ENCODE data around the genes RAB6D and MZT2A.

- PRO-cap, 2 experiments = no peak in any of the 2 experiments
These were observed 30.3 kb downstream of the AMER3 start for GRCh38 chr2:130785521-130786201.

GRCh38 chr2:130807605-130808463 lies 28.9 kb upstream of the ARHGEF4 start:
- PRO-cap, 2 experiments = no peak in any of the 2 experiments

DNA sequence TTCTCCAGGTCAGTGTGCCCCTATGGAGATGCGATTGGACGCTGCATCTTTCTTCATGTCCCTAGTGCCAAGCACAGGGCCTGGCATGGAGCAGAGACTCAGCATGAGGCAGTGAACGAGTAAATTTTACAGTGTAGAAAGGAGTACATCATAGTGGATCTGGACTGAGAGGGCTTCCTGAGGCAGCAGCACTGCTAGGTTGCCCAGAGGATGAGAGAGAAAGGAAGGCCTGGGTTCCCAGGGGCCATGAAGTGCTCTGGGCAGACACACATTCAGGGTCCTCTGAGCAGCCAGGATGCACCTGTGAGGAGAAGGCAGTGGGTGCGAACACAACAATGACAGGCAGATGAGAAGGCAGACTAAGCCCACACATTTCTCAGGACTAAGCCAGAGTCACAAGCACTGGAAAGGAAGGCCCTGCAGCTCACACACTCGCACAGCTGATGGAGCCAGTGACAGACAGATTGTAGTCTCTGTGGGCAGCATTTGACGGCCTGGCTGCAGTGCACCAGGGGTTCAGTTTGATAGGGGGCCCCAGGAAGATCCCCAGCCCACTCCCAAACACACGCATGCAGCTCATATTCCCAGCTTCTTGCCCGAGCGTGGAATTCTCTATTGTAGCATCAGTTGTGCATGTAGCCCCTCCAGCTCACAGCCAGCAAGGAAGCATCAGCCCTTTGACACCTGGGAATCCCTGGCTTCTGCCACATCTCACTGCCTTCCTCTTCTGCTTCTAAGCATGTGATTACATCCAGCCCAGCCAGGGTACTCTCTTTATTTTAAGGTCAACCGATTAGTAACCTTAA lies 61.9 kb downstream of the ARHGEF4 start:
- PRO-cap, 2 experiments = no peak in any of the 2 experiments

DNA sequence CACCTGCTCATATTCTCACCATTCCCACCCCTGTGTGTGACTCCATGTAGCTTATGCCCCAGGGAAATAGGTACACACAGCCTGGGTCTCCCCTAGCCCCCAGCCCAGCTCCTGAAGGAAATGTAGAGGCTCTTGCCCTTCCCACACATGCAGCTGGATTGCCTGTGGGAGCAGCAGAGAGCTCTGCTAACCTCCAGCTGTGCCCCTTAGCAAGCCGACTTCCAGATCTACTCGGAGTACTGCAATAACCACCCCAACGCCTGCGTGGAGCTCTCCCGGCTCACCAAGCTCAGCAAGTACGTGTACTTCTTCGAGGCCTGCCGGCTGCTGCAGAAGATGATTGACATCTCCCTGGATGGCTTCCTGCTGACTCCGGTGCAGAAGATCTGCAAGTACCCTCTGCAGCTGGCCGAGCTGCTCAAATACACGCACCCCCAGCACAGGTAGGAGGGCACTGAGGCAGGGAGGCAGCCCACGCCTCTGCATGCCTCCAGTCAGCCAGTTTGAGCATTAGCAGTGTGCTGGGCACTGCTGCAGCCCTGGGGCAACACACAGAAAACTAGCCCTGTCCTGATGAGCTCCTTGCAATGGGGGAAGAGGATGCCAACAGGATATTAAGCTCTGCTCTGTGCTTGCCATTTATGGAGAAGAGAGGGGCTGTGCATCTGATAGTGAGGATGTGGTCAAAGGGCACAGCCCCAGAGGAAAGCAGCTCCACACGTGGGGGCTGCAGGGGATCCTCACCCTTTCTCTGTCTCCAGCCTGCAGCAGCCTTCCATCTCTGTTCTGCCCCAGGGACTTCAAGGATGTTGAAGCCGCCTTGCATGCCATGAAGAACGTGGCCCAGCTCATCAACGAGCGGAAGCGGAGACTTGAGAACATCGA lies 52.0 kb downstream of the FAM168B start:
- PRO-cap, 2 experiments = no peak in any of the 2 experiments

GRCh38 chr2:131081107-131081565 lies 12.1 kb downstream of the FAM168B start:
- PRO-cap, 2 experiments = no peak in any of the 2 experiments

DNA sequence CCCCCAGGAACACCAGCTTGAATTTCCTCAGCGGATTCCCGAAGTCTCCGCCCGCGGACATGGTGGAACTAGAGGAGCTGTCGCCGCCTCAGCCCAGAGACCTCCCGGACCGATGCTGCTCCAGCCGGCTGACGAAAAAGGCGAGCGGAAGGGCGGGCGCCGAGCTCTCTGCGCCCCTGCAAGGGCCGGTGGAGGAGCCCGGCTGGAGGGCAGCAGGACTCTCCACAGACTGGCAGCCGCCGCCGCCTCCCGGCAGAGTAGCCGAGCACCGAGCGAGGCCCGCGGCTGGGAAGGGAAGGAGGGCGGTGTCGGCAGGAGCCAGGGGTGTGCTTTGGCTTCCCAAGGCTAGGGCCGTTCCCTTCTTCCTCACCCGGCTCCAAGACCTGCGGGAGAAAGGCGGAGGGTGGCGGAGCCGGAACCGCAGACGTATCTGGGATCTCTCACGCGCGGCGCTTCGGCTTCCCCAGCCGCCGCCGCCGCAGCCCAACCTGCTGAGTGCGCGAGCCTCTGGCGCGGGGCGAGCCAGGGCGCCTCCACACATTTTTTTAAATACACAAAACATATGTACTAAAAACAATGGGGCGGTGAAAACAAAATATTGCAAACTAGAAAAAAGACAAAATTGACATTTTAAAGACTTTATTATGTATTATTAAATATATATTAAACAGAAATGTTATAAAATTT lies at the start of gene RAB6D:
Gene RAB6D, minus strand, starts transcription at position 509 of the 687 bp plus-strand sequence.
- PRO-cap, 2 experiments = peak in 1 of 2 experiments; most common plus-strand start position 255 of the sequence (in 1); most common minus-strand start position 270 of the sequence (in 1)

GRCh38 chr2:131491899-131492650 lies at the start of gene MZT2A:
TSS of gene MZT2A (minus strand) at chr2:131492397.
- PRO-cap, 2 experiments = peak in 2 of 2 experiments; most common plus-strand start chr2:131492157 (in 1); most common minus-strand start chr2:131492093 (in 1)

DNA sequence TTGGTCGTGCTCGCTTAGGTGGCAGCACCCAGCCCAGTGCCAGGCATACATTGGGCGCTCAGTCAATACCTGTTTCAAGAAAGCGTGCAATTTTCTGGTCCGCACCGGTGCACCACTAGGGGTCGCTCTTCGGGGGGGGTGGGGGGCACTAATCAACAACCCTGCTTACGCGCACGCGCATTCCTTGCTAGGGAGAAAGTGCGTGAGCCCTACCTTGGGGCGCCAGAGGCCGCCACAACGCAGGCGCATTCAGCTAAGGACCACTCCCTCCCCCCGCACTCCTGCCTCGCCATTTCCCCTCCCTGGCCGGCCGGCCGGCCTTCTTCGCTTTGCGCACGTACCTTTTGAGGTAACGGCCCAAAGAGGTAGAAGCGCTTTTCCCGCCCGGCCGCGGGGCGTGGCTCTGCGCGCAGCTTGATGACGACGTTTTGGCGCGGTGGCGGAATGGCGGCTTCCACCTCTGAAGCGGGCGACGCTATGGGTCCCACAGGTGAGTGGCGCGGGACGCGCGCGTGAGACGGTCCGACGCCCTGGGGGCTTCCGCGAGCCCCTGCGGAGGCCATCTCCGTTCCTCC lies 541 bp upstream of the MZT2A start:
- PRO-cap, 2 experiments = peak in 2 of 2 experiments; most common plus-strand start position 434 of the sequence (in 2); most common minus-strand start position 333 of the sequence (in 1)

- PRO-cap, 2 experiments = no peak in any of the 2 experiments
These were observed 16.0 kb downstream of the CCDC74A start for GRCh38 chr2:131543439-131544242.

GRCh38 chr2:131544919-131545368 lies 17.3 kb downstream of the CCDC74A start:
- PRO-cap, 2 experiments = no peak in any of the 2 experiments

- PRO-cap, 2 experiments = no peak in any of the 2 experiments
These were observed 119.0 kb upstream of the ANKRD30BL start for GRCh38 chr2:132280755-132281224.

DNA sequence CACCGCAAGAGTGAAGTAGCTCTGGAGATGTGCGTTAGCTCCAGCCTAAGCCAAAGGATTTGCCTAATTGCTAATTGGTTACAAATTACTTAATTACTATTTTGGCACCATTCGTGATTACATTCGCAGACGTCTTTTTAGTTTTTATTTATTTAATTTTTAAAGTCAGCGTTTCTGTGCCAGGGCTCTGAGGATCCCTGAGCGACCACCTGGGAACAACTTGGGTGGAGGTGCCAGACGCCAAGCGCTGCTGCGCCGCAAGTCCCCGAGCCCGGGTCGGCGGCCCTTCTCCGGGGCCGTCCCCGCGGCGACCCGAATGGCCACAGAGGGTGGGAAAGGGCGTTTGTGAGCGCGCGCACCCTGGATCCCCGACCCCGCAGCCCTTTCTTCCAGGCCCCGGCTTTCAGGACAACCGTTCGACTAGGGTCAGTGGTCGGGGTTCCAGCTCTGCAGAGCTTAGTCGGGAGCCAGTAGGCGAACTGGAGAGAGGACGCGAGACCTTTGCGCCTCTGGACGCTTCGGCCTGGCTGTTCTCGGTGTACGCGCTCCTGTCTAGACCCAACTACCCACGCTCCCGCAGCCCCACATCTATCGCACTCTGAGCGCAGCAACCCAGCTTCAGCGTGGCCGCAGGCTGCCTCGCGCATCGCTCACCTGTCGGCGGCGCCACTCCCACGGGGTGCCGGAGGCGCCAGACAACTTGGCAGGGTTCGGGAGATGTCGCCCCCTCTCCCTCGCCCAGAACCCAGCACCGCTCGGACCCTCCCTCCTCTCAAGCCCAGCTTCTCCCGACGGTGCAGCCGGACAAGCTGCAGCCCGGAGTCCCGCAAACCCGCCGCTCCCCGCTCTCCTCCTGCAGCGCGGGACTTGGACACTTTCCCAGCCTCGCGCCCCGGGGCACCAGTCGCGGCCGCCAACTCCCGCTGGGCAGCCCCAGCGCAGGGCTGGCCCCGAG lies 886 bp downstream of the LYPD1 start:
- PRO-cap, 2 experiments = no peak in any of the 2 experiments

DNA sequence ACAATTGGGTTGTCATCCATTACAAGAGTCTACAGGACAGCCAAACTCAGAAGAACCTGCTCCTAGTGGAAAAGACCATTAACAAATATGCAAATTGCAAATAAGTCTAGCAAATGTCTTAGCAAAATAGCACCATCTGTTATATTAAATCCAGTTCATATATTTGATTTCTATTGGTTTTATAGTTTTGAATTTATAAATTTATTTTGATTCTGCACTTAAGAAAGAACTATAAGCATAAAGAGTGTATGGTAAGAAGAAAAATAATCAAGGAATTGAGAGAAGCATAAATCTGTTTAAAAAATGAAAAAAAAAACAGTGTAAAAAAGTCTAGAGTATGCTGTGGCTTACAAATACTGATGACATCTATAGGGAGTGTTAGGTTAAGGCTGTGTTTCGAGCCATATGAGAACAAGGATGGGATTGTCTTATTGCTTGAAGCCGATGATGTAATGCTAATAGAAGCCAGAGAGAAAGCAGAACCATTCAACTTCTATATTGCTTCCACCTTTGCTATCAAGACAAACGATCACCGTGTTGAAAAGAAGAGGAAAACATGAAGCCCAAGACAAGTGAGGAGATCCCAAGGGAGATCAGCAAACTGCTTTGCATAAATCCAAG lies 206.4 kb downstream of the NCKAP5 start:
- PRO-cap, 2 experiments = no peak in any of the 2 experiments

GRCh38 chr2:133641311-133642101 lies 73.2 kb upstream of the NCKAP5 start:
- PRO-cap, 2 experiments = no peak in any of the 2 experiments

DNA sequence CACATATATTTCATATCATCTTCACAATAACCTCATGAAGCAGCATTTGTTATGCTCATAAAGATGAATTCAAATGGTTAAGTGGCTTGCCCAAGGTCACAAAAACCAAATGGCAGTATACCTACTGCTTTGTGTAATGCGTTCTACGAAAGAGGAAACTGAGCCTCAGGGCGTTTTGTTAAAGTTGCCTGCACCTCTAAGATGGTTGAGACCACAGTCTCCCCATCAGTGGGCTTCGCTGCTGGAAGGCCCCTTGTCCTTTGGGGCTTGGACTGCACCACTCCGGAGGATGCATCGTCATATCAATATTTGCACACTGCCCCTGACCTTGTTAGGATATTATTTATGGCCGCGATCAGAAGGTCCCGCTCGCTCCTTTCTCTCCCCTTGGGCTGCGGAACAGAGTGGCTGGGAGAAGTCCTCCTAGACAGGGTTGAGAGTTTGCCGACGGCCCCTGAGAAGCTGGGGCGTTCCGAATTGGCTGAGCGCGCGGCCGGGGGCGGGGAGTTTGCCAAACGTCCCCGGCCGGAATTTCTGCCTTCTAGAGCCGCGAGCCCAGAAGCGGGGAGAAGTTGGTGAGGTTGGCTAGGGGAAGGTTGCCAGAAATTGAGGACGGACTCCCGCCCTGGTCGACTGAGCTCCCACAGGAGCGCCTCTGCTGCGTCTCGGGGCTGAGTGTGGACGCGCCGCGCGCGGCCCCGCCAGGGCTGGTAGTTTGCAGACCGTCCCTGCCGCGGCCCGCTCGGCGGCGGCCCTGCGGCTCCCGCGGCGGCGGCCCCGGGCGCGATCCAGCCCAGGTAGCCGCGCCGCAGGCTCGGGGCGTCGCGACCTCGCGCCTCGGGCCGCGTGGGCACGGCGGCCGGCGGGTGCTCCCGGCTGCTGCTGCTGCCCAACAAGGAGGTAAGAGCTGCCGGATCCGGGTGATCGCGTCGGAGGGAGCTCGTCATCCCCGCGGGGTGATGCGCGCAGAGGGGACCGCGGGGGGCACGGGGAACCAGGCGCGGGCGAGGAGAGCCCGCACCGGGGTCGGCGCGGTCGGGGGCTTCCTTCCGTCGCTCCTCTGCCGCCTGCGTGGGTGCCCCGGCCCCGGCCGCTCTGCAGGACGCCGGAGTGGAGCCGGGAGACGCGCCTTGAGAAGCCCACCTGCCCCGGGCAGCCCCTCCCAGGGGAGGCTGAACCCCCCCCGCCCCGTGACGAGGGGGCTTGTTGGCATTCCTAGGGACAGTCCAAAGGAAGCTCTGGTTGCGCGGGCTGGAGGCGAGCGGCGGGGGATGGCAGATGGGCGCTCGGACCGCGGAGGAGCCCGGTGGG lies 134.0 kb upstream of the MGAT5 start:
- PRO-cap, 2 experiments = peak in 2 of 2 experiments; most common plus-strand start position 567 of the sequence (in 2); most common minus-strand start position 394 of the sequence (in 1)

DNA sequence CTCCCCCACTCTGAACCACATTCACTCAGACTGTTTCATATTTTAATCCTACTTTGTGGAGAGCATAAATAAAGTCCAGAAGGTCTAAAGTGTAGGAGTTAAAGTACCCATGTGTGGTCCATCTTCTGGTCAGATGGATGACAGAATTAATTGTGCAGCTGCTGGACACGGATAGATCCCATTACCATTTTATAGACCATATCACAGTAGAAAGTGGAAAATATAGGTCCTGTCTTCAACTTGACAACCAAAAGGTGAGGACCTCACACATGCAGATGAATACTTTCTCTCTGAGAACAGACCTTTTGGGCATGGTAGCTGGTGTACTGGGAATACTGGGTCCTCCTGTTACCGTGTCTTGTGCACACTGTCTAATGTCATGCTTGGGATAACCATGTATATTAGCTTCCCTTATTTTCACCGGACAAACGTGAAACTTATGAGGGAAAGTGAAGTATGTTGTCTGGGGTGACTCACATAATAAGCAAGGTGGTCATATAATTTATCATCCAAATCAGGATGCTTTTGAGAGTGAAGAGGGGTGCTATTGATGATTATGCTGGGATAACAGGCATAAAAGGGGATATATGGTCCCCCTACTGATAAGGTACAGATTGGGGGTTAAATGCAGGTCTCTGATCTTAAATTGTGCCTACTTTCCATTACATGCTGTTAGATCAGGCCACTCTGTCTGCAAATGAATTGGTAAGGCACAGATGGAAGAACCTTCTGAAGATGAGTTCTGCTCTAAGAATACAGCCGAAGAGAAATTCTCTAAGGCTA lies 115.4 kb upstream of the MGAT5 start:
- PRO-cap, 2 experiments = no peak in any of the 2 experiments

DNA sequence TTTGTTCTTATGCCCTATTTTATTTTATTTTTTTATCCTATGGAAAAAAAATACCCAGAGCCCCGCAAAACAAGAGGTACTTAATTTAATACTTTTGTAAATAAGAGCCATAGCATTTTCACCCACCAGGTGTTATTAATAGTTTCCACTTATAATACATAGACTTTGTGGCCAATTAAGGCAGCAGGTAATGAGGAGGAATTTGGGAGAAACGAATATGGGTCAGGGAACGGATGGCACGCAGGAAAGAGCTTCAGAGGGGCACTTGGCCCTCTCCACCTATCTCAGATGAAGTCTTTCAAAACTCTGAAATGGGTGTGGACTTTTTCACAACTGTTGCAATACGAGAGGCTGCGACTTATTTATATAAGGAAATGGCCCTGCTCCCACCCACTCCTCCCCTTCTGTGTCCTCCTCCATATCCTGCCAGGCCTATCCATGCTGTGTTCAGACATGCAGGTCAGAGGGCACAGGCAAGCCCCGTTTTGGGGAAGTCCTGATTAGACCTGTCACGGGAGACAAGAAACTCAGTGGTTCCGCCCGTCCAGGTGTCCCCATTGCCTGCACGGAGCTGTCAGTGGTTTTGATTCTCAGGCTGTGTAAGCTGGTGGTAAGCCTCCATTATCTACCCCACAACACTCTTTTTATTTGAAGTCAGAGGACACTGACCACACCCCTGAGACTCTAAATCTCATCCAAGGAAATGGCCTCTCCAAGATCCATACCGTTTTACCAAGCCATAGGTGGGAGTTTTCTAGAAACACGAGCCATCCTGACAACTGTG lies 99.7 kb upstream of the MGAT5 start:
- PRO-cap, 2 experiments = no peak in any of the 2 experiments

DNA sequence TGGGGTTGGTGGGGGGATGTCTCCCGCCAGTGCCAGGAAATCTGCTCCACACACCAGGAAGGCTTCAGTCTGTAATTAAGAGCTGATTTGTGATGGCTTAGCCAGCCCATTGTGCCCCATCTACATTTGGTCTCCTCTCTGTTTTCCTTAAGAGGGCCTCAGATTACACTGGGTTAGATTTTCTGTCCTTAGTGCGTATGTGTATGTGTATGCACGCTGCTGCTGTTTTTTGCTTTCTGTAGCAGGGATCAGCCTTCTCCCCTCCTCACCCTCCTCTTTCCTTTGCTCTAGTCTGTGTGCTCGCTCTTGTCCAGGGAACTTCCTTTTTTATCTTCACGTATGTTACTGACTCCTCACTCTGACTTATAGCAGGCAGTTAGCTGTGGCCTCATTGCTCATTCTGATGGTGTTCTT lies 33.4 kb upstream of the MGAT5 start:
- PRO-cap, 2 experiments = no peak in any of the 2 experiments

- PRO-cap, 2 experiments = no peak in any of the 2 experiments
These were observed 4.6 kb downstream of the MGAT5 start for GRCh38 chr2:134258453-134258984.

GRCh38 chr2:134917812-134918090 lies 871 bp upstream of the CCNT2 start:
- PRO-cap, 2 experiments = no peak in any of the 2 experiments

Data from Colon Carcinoma Metastatic in the Brain (tissue), 2 donors.